Paraaortic lymph node (tissue), 1 donor: ENCODE results near the genes CCDC33 and MPI.

GRCh38 chr15:74156949-74157365 lies 16.6 kb upstream of the ISLR start:
- PRO-cap: no peak

- PRO-cap: no peak
These were observed 1.4 kb downstream of the ISLR start for GRCh38 chr15:74174752-74175401.

DNA sequence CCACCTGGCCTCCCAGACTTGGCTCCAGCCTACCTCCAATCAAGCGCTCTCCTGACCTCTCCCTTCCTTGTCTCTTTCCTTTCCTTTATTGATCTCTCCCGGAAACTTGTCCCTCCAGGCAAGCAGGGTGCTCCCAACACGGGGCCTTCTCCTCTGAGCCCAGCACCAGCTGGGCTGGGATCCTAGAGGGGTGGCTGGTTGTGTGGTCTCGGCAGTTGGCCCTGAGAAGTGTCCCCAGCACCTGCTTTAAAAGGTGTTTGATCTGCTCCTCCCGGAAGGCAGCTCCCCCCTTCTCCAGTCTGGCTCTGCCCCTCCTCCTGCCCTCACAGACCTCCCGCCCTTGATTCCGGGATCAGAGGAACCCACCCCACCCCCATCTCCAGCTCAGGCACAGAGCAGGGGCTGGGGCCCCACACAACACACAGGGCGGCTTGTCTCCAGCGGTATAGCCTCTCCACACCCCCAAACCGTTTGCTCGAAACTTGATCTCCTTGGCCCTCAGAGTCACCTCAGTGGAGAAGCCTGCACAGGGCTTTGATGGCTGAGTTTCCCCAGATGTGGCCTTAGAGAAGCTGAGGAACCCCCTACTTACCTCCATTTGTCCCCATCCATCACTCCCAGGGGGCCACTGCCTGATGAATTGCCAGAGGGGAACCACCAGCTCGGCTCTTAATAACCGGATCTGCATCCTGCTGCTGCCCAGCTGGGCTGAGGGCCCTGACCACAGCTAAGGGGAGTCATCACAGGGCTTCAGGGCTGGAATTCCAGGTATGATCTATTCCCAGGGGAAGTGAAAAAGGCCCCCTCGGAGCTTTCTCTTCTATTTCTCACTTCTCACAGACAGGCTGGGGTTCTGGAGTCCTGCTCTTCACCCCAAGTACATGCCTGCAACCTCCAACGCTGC lies 6.4 kb upstream of the STRA6 start:
- PRO-cap: no peak

DNA sequence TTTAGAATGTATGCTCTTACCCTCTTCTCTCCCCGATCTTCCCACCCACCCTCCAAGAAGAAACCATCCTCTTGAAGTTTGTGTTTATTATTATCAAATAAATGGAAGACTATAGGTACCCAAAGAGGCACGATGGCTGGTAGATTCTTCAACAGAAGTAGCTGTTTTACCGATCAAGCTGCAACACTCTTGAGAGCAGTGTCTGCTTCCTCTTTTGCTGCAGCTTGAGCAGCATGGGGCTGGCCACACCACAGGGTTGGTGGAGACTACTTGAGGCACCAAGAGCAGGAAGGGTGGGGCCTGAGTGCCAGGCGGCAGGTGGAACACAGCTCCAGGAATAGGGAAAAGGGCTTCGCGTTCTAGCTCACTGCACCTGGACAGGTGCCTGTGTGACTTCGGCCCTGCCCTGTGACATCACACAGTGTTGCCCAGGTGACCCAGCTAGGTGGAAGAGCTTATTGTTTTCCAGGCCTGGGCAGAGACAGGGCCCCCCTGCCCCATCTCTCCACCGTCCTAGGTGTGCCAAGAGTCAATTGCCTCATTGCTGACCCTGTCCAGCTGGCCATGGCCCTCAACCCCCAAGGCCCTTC lies at the start of gene CCDC33:
CCDC33 (plus strand) TSS at position 458 of the 590 bp plus-strand sequence.
- PRO-cap: no peak

DNA sequence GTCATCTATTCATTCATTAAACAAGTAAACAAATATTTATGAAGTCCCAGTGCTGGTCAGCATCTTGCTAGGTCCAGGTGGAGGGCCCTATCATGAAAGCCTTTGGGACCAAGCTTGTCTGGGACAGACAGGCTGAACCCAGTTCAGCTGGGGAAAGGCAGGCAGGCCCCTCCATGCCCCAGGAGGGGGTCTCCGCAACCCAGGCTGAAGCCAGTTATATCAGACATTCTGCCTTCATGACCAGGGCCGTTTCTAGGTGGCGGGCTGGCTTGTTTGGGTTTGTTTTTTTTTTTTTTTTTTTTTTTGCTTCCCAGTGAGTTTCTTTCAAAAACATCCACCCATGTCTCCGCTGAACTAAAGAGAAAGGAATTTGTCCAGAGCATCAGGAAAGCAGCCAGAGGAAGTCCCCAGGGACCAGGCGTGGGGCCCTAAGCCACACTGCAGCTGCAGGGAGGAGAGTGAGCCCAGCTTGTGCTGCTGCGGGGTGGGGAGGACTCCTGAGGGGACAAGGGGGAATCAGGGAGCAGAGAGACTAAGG lies 49.8 kb downstream of the CYP11A1 start:
- PRO-cap: no peak

DNA sequence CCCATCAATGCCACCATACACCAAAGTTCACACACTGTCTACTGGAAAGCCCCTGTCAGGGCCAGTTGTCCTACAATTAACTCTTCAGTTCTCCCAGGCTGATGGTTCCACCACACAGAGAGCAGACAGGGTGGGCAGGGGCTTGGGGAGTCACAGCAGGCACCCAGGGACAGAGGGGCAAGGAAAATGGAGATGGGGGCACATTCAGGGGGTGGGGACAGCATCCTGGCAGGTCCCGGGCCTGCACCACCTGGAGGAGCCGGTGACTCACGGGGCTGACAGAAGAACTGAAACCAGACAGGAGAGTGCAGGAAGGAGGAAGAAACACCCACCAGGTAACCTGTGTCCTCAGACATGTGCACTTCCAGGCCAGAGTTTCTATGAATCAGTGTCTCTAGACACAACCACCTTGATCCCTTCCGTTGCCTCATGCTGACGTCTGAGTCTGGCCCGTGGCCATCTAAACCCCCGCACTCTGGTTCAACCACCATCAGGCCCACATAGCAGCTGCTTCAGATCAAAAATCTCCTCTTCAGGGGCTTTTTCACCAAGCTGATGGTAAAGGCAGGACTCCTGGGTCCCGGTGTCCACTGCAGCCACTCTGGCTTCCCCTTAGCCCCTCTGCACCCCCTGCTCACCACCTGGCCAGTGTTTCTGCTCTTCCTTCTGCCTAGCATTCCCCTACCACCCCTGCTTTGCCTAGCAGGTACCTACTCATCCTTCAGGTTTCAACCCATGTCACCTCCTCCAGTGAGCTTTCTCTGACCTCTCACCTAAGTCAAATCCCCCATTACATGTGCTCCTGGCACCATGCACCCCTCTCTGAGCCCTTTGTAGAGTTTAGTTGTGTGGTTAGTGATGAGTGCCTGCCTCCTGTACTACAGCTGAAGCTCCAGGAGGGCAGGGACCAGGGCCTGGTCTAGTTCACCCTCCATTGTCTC lies 16.5 kb upstream of the CYP11A1 start:
- PRO-cap: no peak

GRCh38 chr15:74623412-74623826 lies 7.8 kb downstream of the CLK3 start:
- PRO-cap: no peak

DNA sequence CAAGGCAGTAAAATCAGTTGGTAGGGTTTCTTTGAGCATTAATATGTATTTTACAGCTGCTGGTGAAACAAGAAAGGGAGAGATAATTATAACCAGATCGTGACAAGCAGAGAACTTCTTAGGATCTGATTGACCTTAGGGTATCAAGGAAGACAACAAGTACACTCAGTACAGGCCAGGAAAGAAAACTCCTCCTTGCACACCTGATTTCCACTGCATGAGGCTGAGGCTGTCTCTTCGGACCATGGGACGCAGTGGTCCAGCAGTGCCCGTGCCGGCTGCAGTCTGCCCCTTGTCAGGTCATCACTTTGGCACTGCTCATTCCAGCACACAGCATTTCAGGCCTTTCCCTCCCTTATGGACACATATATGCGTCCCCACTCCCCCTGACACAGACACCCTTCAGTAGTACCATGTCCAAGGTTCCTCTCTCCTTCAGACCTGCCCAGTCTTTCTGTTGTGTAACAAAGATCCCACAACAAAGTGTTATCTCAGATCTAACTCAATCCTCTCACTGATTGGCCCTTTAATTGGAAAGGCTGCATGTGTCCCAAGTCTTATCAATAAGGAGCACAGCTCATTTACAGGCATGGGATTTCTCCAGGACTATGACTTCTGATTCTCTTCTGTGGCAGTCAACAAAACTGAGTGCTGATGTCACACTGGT lies 27.8 kb downstream of the CLK3 start:
- PRO-cap: no peak

GRCh38 chr15:74803556-74803815 lies 9.1 kb upstream of the LMAN1L start:
- PRO-cap: no peak

DNA sequence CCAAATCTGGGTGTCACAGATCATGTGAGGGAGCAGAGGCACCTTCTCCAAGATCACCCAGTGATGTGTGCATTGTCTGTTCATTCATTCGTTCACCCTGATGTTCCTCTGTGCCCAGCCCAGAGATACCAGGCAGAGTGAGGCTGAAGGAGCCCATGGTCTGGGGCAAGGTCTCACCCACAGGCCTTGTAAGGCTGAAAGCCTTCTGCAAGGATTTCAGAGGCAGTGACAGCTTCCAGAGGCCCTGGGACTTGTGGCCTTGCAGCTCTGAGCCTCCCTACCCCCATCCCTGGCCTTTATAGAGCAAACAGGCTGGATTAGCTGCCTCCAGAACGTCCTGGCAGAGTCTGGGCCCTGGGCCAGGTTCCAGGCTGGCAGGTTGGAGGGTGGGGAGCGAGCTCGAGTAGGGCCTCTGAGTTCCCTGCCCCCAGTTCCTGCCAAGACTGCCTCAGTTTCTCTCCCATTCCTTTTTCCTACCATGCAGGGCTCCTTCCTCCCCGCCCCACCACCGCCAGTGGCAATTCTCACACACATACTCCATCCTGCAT lies 2.4 kb downstream of the LMAN1L start:
- PRO-cap: no peak

DNA sequence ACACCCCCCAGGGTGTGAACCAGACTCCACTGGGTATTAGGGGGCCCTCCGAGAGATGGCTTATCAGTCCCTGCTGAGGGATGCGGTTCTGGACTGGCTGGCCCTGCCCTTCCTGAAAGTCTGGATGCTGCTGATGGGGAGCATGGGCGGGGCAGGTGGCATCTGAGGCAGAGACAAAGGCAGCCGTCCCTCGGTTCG lies 945 bp upstream of the ULK3 start:
- PRO-cap: no peak

- PRO-cap: bidirectional peak, plus-strand start at chr15:74870137, minus-strand start at chr15:74870026
These were observed 3.5 kb downstream of the SCAMP2 start for GRCh38 chr15:74869313-74870381.

DNA sequence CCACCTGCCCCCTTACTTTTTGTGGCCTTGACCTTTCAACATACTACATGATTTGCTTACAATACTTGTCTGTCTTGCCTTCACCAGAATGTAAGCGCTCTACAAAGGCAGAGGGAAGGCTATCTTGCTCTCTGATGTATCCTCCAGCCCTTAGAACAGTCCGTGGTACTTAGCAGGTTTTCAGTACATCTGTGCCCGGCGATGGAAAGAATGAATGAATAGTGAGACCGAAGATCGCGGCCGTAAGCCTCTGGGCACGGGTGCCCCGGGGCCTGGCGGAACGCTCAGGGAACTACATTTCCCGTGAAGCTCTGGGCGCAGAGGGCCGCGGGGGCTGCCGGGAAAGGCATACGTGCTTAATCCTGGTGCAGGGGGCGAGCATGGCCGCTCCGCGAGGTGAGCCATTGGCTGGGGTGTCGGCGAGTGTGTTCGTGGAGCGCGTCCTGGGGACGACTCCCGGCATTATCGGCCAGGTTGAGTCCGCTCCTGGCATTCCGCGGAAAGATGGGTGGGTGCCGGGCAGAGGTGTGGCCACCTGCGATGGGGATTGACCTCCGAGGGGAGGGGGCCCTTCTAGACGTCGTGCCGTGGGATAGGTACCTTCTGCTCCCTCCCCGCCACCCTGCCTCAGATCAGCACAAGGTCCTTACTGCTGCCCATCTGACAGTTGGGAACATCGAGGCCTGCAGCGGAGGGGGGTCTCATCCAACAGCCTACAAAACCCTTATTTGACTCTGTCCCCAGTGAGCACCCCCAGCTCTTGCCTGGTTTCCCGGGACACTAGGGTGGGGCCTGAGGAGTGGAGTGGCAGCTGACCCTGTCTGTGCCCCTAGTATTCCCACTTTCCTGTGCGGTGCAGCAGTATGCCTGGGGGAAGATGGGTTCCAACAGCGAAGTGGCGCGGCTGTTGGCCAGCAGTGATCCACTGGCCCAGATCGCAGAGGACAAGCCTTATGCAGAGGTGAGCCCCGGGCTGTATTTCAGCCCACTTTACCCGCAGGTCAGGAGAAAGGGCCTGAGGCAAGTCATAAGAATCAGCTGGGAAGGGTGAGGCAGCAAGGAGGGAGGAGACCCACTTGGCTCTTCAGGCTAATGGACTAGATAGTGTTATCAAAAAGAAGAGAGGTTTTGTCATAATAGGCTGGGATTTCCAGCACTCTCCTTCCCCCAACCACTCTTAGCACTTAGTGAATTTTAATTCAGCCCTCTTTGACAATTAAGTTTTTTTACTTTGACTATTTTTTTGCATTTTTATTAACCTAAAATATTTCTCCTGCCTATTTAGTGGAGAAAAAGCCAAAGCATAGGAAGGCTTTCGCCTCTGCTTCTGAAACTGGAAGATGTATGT lies at the start of gene MPI:
MPI (plus strand) TSS at position 349 of the 1,348 bp plus-strand sequence.
- PRO-cap: unidirectional peak, plus-strand start at position 320 of the sequence; unidirectional peak, plus-strand start at position 359 of the sequence

- PRO-cap: no peak
These were observed 2.1 kb downstream of the RPP25 start for GRCh38 chr15:74954353-74955063.

DNA sequence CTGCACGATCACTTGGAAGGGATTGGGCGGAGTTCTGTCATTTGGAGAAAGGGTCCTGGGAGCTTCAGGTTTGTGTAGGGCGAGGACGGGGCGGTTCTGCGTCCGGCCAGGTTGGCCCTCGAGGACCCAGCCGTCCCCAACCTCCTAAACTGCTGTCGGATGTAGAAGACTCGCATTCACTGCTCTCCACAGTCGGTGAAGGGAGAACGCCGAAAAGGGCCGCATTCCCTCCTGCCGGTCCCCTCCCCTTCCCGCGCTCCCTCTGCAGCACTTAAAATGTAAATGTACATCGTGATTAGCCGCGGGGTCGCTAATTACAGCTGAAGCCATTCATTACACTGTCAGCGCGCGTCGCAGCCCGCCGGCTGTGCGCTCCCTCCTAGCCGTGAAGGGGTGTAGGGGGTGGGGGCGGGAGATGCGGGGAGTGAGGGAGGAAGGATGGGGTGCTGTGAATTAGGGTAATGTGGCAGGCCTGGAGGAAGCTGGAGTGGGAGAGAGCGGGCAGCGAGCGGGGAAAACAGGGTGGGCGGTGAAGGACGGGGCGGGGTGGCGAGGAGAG lies 2.6 kb upstream of the RPP25 start:
- PRO-cap: no peak

- PRO-cap: no peak
These were observed 11.9 kb downstream of the SCAMP5 start for GRCh38 chr15:75007385-75007612.

DNA sequence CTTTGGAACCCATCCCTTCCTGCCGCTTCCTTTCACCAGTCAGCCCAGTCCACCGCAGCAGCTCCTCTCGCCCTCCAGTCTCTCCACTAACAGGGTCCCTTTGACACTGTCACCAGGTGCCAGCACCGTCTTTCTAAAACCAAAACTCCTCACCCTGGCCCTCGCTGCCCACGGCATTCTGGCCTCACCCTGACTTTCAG lies 4.1 kb downstream of the PPCDC start:
- PRO-cap: no peak

DNA sequence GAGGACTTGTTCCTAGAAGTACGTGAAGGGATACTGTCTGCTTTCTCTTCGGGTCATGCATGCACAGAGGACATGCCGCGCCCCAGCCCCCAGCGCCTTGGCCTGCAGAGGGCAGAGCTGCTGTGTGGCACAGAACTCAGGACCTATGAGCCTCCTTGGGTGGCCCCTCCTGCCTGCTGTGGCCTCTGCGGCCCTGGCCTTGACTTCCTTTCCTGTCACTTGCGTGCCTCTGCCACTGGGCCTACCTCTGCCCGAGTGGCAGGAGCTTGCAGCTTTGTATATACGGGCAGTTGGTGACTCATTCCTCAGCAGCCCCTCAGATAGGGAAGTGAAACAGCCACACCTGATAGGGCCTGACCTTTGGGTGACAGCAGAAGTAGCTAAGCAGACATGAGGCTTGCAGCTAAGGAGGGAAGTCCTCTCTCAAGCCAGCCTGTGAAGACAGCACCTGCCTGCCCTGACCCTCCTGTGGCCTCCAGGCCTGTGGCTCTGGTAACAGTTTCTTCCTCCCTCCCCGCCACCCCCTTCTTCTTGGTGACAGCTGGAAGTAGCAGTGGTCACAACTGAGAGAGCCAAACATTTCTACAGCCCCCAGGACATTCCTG lies 19.6 kb downstream of the PPCDC start:
- PRO-cap: no peak

- PRO-cap: bidirectional peak, plus-strand start at chr15:75178699, minus-strand start at chr15:75178518
These were observed 23.2 kb upstream of the C15orf39 start for GRCh38 chr15:75178155-75179204.

DNA sequence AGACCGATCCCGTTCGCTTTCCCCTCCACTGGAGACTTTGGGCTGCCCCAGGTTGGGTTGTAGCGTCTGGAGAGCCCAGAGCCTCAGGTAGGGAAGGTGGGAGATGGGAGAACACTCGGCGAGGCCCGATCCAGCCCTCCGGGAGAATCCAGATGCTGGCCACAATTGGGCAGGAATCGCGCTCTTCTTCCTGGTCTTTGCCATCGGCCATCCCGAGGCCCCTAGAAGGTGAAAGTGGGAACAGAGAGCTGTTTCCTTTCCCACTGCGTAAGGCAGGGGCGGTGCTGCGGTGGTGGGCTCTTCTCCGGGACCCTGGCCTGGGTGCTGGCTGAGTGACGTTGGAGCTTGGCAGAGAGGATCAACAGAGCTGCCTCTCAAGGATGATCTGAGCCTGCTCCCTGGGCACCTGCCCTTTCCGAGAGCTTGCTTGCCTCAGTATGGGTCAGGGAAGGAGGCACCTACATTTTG lies 1.3 kb downstream of the C15orf39 start:
- PRO-cap: no peak